Vermiform appendix (tissue), 1 donor: ENCODE measurements around the genes ALKBH5 and FOXO3B.

DNA sequence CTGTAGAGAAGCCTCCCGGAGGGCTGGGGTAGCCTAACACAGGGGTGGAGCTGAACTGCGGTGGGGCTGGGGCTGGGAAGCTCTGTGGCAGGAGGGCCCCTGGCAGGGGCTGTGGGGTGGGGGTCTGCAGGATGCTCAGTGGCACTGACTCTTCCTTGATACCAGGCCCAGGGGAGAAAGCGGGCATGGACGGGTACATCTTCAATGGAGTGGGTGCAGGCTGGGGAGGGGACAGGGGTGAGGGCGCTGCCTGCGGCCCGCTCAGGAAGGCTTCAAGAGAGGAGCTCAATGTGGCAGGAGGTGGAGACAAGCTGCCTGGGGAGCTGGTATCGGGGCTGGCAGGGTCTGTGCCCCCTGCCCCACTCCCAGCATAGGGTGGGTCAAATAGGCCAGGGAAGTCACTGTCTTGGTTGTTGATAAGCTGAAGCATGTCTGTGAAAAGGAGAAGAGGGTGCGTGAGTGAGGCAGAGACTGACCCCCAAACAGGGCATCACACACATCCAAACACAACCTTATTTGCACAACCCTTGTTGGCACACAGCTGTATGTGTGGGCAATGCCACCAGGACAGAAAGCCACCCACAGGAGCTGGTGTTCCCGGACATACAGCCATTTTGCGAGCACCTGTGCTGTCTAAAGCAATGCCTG is 16.6 kb downstream of the SREBF1 start:
- PRO-cap, result no peak

DNA sequence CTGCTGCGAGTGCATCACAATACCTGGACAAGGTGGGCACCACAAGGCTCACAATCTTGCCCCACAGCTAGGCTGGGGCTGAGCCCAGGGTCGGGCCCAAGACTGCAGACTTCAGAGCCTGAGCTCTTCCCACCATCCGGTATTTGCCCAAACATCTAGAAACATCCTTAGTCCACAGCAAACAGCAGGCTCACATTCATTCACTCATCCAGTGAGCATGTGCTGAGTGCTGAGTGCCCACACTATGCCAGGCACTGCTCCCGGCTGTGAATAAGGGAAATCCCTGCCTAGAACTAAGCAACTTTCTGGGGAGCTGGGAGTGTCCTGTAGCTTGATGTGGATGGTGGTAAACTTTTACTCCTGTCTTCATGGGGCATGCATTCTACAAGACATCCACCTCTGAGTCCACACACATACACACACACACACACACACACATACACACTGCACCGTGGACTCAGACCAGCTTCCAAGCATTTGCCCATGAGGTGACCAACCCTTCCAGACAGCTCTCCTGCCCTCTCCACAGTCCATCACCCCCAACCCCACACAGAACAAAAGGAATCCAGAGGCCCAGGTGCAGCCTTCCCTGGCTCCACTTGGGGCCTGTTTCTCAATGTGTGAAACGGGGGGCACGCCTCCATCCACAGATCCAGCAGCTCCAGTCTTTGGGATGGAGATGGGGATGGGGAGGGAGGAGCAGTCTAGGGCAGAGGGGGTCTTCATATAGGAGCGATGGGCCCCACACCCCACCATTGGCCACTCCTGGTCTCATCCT is 15.9 kb downstream of the SREBF1 start:
- PRO-cap, result no peak

- PRO-cap, result no peak
Observed at GRCh38 chr17:17837278-17837821, 564 bp upstream of the SREBF1 start.

DNA sequence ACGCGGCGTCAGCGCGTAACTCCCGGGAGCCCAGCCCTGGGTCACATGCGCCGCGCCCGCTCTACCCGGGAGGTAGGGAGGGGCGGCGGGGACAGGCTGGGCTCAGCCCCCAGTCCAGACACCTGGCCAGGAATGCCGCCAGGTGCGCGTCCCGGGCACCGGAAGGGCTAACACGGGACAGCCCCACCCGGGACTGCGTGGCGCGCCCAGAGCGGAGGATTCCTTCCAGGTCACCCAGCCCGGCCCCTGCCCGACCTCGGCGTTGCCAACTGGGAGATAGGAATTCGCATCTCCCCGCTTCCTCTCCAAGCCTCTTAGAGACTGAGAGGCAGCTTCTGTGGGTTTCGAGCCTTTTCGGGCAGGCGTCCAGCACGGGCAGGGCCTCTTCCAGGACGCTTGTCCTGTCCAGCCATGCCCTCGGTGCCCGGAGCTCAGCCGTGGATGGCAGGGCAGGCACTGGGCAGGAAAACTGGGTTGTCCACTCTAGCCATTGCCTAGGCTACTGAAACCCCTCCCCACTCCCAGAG is 3.5 kb upstream of the SREBF1 start:
- PRO-cap, result bidirectional peak, plus-strand start at position 46 of the sequence, minus-strand start outside the sequence; bidirectional peak, plus-strand start at position 351 of the sequence, minus-strand start at position 316 of the sequence

- PRO-cap, result no peak
Observed at GRCh38 chr17:17841685-17842264, 5.0 kb upstream of the SREBF1 start.

- PRO-cap, result no peak
Observed at GRCh38 chr17:17842987-17843626, 6.3 kb upstream of the SREBF1 start.

DNA sequence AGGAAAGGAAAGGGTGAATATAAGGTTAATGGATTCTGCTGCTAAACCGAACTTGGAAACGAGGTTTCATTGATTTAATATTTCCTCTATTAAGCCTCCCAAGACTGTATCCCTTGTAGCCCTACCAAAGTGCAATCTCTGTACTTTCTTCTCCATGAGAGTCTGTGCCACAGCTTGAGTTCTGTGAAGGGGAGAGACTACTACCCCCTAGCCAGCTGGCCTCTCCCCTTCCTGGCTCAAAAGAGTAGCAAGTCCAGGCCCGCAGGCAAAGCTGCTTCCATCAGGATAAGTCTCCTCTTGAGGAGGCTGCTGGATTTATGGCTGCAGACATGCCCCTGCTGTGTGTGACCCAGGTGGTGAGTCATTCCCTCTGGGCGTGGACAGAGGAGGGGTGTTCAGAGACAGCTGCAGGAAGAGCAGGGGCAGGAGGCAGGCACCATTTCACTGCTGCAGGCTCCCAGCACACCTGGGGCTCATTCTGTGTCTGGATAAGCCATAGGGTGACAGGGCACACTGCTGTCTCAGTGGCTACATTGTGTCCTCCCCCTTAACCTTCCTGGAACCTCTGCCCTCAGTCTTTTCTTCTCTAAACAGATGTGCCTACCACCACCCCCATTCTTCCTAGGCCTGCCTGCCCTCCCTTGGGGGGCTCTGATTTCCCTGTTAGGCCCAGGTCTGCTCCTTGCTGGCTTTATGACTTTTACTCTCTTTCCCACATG is 58.3 kb downstream of the TOM1L2 start:
- PRO-cap, result bidirectional peak, plus-strand start at position 476 of the sequence, minus-strand start at position 287 of the sequence

- PRO-cap, result bidirectional peak, plus-strand start at chr17:18158342, minus-strand start at chr17:18158197
Observed at GRCh38 chr17:18157972-18158722, 25.5 kb upstream of the ALKBH5 start.

DNA sequence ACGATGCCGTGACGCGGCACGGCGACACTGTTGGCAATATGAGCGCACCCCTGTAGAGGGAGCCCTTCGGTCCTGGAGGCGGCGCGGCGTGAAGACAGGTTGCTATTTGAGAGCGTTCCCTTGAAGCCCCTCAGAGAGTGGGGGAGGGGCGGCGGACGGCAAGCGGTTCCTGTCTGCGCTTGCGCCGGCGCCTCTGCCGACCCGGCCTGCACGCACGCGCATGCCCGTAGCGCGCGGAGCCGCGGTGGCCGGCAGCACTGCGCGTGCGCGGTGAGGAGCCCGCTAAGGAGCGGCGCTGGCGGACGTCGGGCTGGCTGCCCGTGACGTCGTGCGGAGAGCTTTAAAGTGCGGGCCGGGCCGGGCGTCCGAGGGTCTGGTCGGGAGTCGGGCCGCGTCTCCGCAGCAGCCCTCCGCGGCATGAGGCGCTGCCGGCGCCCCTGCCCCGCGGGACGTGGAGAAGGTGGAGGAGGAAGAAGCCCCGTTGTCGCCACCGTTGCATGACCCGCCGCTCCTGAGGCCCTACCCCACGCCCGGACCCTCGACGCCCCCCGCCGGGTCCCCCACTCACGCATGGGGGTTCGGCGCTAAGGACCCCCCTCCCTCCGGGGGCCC is at the start of gene ALKBH5:
Gene ALKBH5, plus strand, starts transcription at position 273 of the 612 bp plus-strand sequence.
- PRO-cap, result bidirectional peak, plus-strand start at position 285 of the sequence, minus-strand start outside the sequence

DNA sequence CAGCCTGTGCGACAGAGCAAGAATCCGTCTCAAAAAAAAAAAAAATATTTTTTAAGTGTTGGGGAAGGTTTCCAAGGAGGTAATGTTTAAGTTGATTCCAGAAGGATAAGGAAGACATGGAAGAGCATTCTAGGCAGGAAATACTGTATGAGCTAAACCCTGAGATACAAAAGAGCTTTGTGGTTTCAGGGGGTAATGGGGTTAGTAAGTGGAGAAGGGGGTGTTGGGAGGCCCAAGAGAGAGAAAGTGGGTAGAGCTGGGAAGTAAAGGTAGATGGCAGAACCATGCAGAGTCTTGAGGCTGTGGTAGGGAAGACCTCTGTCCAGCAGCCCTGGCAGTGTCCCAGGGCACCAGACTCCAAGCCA is 17.8 kb upstream of the LLGL1 start:
- PRO-cap, result no peak

DNA sequence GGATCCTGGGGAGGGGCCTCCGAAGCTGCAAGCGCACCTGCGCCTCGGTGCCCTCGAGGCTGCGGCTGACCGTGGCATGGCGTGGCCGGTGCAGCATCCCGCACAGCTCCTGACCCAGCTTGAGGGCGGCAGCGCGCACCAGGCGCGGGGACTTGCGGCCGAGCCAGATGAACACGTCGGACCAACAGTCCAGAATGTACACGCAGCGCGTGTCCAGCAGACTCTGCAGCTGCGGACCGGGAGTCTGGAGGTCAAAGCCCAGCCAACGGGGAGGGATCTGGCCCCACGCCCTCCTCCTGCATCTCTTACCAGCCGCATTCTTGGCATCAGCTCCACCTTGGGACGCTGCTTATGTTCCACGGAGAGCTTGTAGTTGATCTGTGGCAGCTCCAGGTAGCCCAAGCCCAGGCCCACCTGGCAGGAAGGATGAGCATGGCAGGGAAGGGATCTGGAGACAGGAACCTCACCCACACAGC is 10.9 kb downstream of the FLII start:
- PRO-cap, result no peak

DNA sequence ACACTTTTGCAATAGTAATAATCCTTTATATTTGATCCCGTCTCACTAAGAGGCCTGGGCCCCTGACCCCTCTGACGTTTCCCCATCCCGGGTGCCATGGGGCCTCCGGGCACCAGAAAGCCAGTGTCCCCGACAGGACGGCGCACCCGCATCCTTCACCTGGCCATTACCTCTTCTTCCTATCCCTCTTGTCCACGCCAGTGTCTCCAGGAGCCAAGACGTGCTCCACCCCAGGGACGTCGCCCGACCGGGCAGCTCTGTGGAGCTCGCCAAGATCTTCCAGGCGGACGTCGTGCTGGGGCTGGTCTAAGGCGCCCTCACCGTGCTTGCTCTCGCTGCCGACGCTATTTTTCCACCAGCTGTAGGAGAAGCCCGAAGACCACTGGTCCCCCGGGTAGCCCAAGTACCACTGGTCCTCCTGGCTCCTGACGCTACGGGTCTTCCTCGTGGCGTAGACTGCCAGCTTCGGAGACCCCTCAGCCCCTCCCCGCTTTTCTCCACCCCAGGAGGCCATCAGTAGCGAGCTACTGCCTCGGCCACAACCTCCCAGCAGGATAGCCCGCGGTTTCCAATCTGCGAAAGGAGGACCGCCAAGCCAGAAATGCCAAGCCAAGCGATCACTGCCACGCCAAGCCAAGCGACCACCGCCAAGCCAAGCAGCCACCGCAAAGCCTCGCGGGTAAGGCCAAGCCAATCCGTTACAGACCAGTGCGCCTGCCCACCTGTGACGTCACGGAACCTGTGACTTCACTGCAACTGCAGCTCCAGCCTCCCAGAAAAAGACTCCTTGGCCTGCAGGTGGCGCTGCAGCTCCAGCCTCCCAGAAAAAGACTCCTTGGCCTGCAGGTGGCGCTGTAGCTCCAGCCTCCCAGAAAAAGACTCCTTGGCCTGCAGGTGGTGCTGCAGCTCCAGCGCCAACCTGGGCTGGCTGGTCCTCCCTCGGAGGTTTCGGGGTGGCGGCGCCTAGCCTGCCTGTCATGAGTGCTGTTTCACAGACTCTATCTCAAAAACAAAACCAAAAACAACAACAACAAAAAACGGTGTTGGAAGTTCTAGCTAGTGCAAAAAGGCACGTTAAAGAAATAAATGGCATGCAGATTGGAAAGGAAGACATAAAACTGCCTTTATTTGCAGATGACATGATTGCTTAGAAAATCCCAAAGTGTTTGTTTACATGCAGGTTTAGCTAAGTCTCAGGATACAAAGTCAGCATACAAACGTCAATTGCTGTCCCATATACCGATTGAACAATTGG is 18.8 kb downstream of the TBC1D28 start:
- PRO-cap, result unidirectional peak, minus-strand start at position 674 of the sequence

GRCh38 chr17:18679411-18679650 is 2.8 kb downstream of the FOXO3B start:
- PRO-cap, result unidirectional peak, plus-strand start at chr17:18679566

GRCh38 chr17:18682011-18682814 is at the start of gene FOXO3B:
TSS of gene FOXO3B (minus strand) at chr17:18682314.
- PRO-cap, result no peak

- PRO-cap, result bidirectional peak, plus-strand start at chr17:18981882, minus-strand start at chr17:18981775
Observed at GRCh38 chr17:18981259-18982587, 22.8 kb downstream of the FAM83G start.

DNA sequence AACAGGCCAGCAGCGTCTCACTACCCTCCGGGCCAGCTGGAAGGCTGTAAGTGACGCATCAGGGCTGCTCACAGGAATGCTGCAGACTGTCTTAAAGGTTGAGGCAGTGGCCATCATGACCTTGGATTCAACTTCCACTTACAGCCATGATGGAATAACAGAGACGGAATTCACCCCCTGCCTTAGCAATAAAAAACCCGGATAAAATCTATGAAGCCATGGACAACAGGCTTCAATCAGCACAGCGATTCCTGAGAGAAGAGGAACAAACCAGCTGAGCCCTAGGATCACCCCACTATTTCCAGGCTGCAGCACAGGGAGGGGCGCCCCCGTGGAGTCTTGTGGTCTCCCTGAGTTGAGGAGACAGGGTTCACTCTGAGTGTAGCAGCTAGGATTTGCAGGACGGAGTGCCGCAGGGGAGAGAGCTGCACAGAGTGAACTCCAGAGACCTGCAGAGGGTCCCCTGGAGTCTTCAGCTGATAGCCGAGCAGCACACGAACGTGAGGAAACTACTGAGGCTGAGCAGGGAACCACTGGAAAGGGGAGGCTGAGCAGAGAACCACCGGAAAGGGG is 10.5 kb downstream of the FAM83G start:
- PRO-cap, result no peak

GRCh38 chr17:19021400-19022018 is 16.9 kb upstream of the FAM83G start:
- PRO-cap, result no peak

- PRO-cap, result no peak
Observed at GRCh38 chr17:19248079-19248478, 10.9 kb downstream of the EPN2 start.

- PRO-cap, result no peak
Observed at GRCh38 chr17:19248748-19249281, 11.6 kb downstream of the EPN2 start.

DNA sequence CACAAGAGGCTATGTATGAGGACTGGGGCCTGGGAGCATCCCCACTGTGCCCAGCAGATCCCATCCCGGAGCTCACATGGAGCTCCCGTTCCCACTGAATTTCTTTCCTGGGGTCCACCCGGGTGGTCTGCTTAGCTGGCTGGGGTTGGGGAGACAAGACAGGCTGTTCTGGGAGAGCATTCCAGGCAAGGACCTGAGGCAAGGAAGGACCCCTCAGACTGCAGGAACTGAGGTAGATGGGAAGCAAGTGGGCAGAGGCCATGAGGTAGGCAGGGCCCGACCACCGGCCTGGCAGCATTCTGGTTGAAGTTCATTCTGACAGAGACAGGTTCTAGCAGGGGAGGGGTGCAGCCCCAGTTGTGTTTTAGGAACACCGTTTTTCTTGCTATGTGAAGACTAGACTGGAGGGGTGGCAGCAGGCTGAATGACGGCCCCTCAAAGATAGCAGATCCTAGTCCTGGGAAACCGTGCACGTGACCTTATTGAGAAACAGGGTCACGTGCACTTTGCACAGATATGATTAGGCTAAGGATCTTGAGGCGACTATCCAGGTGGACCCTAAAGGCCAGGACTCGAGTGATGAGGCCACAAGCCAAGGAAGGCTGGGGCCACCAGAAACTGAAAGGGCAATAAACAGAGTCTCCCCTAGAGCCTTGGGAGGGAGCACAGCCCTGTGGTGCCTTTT is 17.4 kb downstream of the B9D1 start:
- PRO-cap, result no peak